ENCODE measurements around a stretch of chr11.

DNA sequence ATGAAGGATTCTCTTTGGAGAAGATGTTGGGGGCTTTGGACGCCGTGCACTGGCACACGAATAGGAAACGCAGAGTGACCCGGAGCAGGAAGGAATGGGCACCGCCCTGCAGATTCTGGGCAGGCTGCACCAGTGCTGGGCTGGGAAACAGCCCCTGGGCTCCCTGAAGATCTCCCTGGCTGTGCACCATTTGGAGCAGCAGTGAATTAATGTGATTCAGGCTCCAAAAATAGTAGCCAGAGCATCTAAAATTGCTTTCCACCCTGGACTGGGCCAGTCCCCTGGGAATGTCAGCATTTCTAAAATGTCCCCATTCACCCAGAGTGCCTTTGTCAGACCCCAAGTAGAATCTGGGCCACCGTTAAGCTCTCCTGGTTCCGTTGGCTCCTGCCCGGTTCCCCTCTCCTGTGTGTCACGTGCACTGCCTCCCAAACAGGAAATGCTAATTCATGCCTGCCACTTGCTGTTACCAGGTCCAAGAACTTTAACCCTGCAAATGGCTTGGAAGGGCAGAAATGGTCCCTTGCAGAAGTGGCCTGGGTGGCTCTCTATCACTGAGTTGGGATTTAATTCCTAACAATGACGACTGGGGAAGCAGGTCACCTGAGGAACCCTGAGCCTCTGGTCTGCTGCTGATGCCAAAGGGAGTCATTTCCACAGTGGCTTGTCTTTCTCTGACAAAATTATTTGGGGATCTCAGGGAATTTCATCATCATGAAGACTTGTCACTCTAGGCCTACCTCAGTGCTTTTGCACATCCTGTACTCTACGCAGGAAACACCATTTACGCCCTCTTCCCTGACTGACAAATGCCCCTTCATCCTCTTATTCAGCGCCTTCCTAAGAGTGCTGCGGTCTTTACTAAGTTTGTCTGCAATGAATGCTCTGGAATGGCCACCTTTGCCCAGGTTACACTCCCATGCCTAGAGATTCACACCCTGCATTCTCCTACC is 18.3 kb downstream of the IRAG1 start:
- PRO-cap, result no peak
- RAMPAGE, long total RNA, result no peak

GRCh38 chr11:10773928-10774282 is 22.9 kb downstream of the CTR9 start:
- PRO-cap, result no peak
- RAMPAGE, long total RNA, result no peak

DNA sequence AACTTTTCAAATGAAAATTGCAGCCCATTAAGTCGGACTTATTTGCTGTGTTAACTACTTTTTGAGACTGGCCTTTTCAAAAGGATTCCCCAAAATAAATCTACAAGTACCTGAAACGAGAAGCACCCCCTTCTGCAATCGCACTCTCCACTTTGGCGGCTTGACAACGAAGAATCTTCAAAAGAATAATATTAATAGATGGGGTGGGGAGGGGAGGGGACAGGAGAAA is 1.7 kb downstream of the EIF4G2 start:
- PRO-cap, result no peak
- RAMPAGE, long total RNA, result no peak

GRCh38 chr11:10823057-10823699 is 14.5 kb upstream of the EIF4G2 start:
- PRO-cap, result no peak
- RAMPAGE, long total RNA, result no peak

DNA sequence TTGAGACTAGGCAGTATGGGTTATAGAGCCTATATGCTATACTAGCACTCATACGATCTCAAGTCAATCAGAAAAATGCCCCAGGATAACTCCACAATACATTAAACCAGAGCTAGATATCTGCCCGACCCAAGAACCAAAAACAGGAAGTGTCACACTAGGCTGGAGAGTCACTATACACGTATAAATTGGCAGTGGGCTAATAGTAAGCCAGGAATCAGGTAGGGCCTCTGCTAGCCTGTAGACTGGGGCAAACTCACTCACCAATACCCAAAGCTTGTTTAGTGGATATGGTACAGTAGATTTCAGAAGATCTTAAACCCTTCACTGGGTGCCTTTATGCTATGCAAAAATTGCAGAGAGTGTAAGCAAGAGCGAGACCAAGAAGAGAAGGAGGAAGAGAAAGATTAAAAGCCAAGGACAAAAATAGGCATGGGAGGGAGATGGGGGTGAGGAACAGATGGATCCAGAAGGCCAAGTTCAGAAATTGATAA is 16.2 kb upstream of the EIF4G2 start:
- PRO-cap, result no peak
- RAMPAGE, long total RNA, result no peak

- PRO-cap, result bidirectional peak, plus-strand start at chr11:10932234, minus-strand start at chr11:10932124
- RAMPAGE, long total RNA, result no peak
Measured at GRCh38 chr11:10932050-10932556, 74.2 kb upstream of the ZBED5 start.

DNA sequence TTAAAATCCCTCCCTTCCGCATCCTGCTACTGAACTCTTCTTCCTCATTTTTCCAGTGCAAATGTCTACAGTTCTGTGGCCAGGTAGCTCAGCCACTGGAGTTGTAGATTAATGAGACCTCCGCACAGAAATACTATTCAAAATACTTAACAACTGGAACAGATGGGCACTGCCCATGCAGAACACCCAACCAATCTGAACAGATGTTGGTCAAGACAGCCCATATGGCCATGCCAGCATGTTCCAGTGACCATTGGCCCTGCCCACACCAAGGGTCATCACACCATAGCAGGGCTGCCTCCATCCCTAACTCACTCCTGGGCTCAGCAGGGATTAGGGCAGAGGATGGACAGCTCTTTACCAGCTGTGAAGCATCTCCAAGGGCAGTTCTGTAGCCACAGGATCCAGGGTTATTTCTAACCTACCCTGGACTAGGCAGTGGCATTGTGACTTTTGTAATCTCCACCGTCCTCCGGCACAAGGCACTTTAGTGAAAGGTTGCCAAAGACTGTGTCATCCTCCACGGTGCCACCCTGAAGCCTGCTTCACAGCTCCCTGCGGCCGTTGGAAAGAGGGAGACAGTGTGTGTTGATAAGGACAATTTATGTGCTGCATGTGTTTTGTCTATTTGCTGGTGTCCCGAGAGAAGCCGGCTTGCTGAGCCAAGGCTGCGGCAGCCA is 41.2 kb downstream of the GALNT18 start:
- PRO-cap, result no peak
- RAMPAGE, long total RNA, result no peak

- PRO-cap, result no peak
- RAMPAGE, long total RNA, result no peak
Measured at GRCh38 chr11:11910964-11911788, 69.4 kb downstream of the USP47 start.

DNA sequence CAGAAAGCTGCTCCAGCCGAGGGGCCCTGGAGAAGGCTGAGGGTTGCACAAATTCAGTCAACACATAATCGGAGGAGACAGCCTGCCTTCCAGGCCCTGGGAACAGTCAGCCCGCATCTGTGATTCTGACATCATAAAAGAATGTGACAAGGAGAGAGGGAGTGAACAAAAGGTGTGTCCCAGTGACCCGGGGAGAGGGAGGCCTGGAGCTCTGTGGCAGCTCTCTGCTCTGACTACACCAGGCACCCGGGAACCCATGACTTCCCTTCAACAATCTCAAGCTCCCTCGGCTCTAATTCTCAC is 28.6 kb downstream of the DKK3 start:
- PRO-cap, result no peak
- RAMPAGE, long total RNA, result no peak

GRCh38 chr11:12069296-12069632 is 41.1 kb upstream of the MICAL2 start:
- PRO-cap, result no peak
- RAMPAGE, long total RNA, result no peak

DNA sequence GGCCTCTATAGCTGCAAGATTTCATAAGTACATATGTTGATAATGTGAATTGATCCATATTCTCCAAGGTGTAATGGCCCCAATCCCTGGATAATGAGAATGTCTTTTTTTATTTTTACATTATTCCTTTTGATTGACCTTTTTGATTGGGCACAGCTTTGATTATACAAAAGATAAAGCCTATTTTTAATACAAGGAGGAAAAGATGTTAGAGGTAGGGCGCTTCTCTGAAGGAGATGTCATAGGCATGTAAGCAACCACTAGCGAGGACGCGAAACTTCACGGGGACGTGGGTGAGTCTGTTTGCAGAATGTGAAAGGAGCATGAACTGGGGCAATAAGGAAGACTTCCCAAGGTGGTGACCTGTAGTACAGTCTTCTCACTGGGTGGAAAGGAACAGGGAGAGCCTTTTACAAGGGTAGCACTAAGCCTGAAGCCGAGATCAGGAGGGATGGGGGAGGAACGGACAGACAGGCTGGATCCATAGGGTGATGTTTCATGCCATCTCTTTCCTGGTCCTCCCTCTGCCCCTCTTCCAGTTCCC is 10.0 kb upstream of the MICAL2 start:
- PRO-cap, result no peak
- RAMPAGE, long total RNA, result no peak

DNA sequence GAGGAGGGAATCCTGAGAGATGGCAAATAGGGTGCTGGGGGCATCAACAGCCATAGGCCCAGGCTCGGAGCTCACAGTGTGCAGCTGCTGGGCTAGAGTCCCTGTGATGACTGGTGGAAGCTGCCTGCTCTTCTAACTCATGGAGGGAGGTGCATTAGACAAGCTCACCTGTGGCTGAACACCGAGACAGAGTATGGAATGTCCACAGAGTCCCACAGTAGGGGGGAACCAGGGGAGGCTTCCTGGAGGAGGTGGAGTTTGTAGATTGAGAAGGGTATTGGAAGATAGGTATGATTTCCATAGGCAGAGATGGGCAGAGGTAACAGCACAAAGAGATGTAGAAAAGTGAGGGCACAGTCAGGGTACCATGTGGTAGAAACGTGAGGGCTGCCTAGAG is 9.9 kb downstream of the MICAL2 start:
- PRO-cap, result no peak
- RAMPAGE, long total RNA, result no peak

GRCh38 chr11:12126548-12127486 is 16.4 kb downstream of the MICAL2 start:
- PRO-cap, result no peak
- RAMPAGE, long total RNA, result no peak

- PRO-cap, result no peak
- RAMPAGE, long total RNA, result no peak
Measured at GRCh38 chr11:12156714-12157595, 46.6 kb downstream of the MICAL2 start.

GRCh38 chr11:12235430-12236557 is 125.4 kb downstream of the MICAL2 start:
- PRO-cap, result no peak
- RAMPAGE, long total RNA, result no peak

- PRO-cap, result no peak
- RAMPAGE, long total RNA, result no peak
Measured at GRCh38 chr11:12261733-12262684, 115.4 kb upstream of the PARVA start.

GRCh38 chr11:12269534-12269873 is 107.9 kb upstream of the PARVA start:
- PRO-cap, result no peak
- RAMPAGE, long total RNA, result no peak

- PRO-cap, result no peak
- RAMPAGE, long total RNA, result no peak
Measured at GRCh38 chr11:12321247-12321744, 56.1 kb upstream of the PARVA start.

- PRO-cap, result no peak
- RAMPAGE, long total RNA, result no peak
Measured at GRCh38 chr11:12386682-12387500, 9.5 kb downstream of the PARVA start.

GRCh38 chr11:12426560-12426977 is 49.2 kb downstream of the PARVA start:
- PRO-cap, result no peak
- RAMPAGE, long total RNA, result no peak

All from urinary bladder (tissue), 3 donors.